ENCODE data around the genes SLC25A45, ZNRD2 and FAM89B.

DNA sequence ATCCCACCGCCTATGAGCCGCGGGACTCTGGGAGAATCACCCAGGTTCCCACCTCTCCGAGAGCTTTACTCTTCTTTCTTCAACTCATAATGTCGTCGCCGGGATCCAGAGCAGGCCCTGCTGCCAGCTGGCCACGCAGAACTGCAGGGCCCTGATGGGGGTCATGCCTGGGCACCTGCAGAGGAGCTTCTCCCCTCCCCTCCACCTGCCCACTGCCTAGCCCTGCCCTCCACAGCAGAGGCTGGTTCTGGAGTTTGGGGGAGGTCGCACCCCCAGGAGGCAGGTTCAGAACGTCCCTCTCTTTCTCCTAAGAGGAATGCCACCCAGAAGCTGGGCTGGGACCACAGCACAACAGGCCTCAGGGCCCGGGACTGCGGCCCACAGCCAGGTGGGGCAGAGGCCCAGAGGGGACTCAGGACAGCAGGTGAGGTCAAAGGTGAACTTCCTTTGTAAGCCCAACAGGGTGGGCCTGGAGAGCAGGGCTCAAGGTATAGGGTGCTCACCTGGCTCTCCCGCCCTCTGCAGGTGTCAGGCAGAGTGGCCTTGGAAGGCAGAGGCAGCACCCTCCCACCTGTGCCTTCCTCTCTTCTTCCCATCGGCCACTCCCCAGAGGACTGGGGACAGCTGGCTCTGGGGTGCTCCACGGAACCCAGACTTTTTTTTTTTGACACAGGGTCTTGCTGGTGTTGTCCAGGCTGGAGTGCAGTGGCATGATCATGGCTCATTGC lies 1.8 kb downstream of the SLC25A45 start:
- PRO-cap, result no peak
- RRBS, result no CpG with 5 or more reads among the region's 15 CpGs

GRCh38 chr11:65382052-65382893 lies at the start of gene SLC25A45:
Gene SLC25A45 (minus strand): TSS chr11:65382646.
- PRO-cap, result bidirectional peak, plus-strand start at chr11:65382583, minus-strand start at chr11:65382283; bidirectional peak, plus-strand start at chr11:65382773, minus-strand start at chr11:65382835
- RRBS, result under 1% methylated on average over 5 of the region's 28 CpGs

GRCh38 chr11:65394479-65394678 lies 7.9 kb downstream of the FRMD8 start:
- PRO-cap, result no peak
- RRBS, result no CpG with 5 or more reads among the region's 4 CpGs

DNA sequence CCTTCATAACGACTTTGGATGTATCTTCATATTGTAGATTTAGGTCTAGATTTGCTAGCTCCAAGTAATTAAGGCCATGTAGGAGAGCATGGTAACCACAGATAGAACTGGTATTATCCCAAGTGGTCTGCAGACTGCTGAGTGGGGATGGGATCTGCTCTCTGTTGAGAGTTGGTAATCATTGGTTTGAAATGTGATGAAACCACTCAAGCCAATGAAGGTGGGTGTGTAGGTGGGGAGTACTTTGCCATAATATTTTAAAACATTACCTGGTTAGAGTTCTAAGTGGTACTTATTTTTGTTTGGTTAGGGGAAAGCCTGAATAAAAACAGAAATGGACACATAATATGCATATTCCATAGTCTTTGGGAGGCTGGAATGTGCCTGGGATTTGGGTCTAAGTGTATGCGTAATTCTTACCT lies 40.1 kb downstream of the FRMD8 start:
- PRO-cap, result no peak
- RRBS, result no CpG with 5 or more reads among the region's 2 CpGs

- PRO-cap, result bidirectional peak, plus-strand start at chr11:65429088, minus-strand start at chr11:65428789; bidirectional peak, plus-strand start at chr11:65429249, minus-strand start at chr11:65429216
- RRBS, result no CpG with 5 or more reads among the region's 8 CpGs
Measured at GRCh38 chr11:65428846-65429510, 42.5 kb downstream of the FRMD8 start.

- PRO-cap, result no peak
- RRBS, result no CpG with 5 or more reads among the region's 5 CpGs
Measured at GRCh38 chr11:65431195-65432041, 45.0 kb downstream of the FRMD8 start.

GRCh38 chr11:65445333-65446194 lies 59.1 kb downstream of the FRMD8 start:
- PRO-cap, result bidirectional peak, plus-strand start at chr11:65445519, minus-strand start at chr11:65445290
- RRBS, result 68% methylated on average over 2 of the region's 21 CpGs

DNA sequence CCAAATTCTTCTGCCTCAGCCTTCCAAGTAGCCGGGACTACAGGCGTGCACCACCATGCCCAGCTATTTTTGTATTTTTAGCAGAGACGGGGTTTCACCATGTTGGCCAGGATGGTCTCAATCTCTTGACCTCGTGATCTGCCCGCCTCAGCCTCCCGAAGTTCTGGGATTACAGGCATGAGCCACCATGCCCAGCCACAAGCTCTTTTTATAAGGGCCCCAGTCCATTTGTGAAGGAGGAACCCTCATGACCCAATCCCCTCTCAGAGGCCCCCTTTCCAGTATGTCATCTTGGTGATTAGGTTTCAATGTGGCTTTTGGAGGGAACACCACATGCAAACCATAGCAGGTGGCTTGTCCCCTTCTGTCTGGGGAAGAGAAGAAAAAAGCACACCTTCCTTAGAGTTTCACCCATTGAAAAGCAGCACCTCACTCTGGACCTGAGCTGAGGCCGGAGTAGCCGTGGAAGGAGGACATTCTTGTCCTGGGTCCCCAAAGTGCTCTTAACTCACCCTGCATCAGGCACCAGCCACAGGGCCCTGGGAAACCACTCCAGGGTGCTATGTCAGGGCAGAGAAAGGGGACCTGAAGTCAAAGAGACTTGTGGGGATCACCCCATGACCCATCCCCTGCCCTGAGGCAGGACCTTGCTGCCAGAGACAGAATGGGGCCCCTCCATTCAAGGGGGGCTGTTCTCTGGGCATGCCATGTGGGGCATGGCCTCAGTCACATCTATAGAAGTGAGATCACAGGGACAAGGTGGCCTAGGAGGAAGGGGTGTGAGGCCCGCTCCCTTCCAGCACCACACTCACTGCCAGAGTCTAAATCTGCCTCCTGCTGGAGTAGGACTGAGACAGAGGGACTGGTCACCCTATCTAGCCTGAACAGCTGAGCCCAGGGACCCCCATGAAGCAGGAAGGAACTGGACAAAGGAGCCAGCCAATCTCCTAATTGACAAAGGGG lies 61.7 kb downstream of the FRMD8 start:
- PRO-cap, result bidirectional peak, plus-strand start at position 597 of the sequence, minus-strand start at position 370 of the sequence; unidirectional peak, plus-strand start at position 734 of the sequence
- RRBS, result no CpG with 5 or more reads among the region's 9 CpGs

DNA sequence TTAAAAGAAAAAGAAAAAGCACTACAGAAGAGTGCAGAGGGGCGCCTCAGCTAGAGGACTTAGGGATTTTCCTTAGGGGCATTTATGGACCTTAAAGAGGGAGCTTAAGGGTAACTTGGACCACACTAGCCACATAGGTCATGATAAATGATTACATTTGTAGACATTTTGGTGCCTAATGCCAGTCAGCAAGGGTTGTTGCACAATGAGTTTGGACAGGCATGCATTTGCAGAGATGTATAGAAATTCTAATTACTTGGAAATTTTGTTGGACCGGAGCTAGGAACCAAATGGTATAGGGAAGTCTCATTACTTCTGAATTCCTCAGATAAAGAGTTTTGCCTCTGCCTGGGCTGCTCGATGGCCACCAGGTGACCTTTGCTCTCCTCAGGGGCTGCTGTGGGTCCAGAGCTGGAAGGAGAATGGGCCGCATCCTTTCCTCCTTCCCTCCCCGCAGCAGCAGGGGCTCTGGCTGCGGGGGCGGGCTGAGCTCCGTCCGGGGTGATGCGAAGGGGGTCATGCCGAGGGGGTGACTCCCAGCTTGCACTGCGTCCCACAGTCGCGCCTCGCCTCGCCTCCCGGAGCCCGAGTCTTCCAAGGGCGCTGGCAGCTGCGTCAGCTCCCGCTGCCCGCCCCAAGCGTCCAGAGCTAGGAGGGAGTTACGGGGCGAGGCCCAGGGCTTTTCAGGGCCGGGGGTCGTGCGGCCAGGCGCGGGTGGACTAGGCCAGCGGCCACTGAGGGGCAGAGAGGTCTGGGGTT lies 46.3 kb upstream of the SCYL1 start:
- PRO-cap, result no peak
- RRBS, result 88% methylated on average over 9 of the region's 31 CpGs

- PRO-cap, result bidirectional peak, plus-strand start at chr11:65487866, minus-strand start at chr11:65487699
- RRBS, result no CpG with 5 or more reads among the region's 2 CpGs
Measured at GRCh38 chr11:65487404-65487773, 37.5 kb upstream of the SCYL1 start.

DNA sequence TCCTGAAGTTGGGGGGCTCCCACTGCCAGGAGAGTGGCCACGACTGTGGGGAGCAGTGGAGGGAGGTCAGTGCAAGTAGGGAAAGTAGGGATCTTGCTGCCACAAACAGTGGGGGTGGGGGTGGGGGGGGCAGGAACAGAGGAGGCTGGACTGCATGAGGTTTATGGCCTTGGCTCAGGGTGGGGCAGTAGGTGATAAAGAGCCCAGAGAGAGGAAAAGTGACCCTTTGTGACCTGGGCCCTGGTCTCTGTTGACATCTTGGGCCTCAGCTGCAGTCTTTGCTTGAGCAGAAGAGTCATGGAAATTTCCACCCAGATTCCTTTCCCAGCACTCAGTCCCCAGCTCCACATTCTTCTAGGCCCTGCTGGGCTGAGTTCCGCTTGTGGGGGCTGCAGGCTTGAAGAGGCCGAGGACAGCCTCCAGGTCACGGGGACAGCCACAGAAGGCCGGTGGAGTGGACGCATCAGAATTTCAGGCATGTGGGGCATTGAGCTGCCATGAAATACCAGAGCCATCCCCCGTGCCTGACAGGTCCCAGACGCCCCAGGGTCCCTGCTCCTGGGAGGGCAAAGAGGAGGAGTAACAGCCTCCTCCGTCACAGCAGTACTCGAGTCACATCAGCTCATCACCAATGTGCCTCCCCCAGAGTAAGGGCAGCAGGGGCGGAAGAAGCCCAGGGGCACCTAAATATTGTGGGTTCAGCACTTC lies 35.7 kb upstream of the SCYL1 start:
- PRO-cap, result no peak
- RRBS, result no CpG with 5 or more reads among the region's 11 CpGs

GRCh38 chr11:65503529-65504105 lies 21.3 kb upstream of the SCYL1 start:
- PRO-cap, result no peak
- RRBS, result no CpG with 5 or more reads among the region's 3 CpGs

DNA sequence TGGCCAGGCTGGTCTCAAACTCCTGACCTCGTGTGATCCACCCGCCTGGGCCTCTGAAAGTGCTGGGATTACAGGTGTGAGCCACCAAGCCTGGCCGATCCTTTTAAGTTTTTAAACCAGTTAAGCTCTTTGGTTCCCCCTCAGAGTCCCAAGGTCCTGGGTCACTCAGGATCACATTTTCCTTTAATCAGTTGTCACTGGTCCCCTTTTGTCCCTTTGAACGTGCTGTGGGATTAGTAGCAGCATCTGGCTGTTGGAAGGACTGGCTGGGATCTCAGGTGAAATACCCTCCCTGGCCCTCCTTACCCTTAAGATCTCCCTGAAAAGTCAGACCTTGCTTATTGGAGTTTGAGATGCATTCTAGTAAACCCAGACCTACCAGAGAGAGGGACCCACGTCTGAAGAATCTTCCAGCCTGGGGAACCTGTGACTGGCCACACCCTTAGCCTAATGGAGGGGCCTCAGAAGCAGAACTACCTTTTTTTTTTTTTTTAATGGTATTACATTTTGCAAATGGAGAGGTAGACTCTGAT lies 17.8 kb upstream of the SCYL1 start:
- PRO-cap, result bidirectional peak, plus-strand start at position 442 of the sequence, minus-strand start at position 400 of the sequence
- RRBS, result no CpG with 5 or more reads among the region's 5 CpGs

DNA sequence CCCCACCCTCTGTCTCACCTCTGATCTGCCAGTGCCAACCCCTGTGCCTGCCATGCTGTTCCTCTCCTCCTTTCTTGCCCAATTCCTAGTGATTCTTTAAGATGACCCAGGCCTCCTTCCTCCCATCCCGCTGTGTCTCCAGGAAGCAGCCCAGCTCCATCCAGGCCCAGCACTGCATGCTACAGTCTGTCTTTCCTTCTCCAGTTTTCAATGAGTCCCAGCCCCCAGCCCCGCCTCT lies 12.3 kb downstream of the LTBP3 start:
- PRO-cap, result no peak
- RRBS, result no CpG with 5 or more reads among the region's 2 CpGs

DNA sequence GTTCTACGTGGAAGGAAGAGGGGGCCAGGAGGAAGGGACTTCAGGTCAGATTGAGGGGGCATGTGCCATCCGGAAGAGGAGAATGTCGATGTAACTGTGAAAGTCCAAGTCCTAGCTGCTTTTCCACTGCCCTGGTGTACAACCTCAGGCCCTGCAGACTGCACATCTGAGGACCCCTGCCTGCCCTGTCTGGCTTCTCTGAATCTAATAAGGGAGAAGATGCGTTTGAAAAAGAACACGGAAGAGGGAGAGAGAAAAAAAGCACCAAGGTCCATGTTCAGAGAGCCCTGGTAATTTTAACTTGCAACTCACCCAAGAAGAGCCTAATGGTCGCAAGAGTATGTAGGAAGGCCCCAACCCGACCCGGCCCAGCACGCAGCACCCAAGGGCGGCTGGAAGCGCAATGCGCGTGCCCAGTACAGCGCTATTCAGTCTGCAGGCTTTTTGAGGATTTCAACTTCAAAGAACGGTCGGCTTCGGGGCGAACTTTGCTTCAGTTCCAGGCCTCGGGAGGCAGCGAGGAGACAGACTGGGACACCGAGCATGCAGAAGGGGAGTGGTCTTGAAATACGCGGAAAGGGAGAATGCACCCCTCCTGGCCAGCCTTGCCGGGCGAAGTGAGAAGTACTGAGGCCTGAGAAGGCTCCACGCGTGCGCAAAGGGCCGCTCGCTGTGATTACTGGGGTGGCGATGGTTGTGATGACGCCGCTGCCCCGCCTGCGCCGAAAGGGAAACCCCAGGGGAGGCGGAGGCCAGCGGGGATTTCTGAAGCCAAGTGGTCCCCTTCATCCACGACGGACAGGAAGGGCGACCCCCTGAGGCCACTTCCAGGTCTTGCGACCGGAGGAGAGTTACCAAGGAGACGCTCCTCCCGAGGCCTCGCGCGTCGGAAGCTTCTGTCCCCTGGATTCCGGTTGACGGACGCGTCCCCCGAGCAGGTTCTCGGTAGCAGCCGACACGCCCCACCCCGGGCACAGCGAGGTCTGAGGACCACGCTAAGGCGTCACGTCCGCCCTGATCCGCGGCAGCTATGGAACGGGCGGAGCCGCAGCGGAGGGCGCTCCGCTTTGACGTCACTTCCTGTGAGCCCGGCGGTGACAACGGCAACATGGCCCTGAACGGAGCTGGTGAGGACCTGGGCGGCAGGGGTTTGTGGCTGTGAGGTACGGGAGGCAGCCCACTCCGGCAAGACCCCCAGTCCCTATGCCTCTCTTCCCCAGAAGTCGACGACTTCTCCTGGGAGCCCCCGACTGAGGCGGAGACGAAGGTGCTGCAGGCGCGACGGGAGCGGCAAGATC lies at the start of gene ZNRD2:
ZNRD2 (plus strand) TSS at position 1,094 of the 1,298 bp plus-strand sequence.
- PRO-cap, result bidirectional peak, plus-strand start at position 728 of the sequence, minus-strand start at position 619 of the sequence; bidirectional peak, plus-strand start at position 1,076 of the sequence, minus-strand start at position 985 of the sequence
- RRBS, result under 1% methylated on average over 22 of the region's 88 CpGs

DNA sequence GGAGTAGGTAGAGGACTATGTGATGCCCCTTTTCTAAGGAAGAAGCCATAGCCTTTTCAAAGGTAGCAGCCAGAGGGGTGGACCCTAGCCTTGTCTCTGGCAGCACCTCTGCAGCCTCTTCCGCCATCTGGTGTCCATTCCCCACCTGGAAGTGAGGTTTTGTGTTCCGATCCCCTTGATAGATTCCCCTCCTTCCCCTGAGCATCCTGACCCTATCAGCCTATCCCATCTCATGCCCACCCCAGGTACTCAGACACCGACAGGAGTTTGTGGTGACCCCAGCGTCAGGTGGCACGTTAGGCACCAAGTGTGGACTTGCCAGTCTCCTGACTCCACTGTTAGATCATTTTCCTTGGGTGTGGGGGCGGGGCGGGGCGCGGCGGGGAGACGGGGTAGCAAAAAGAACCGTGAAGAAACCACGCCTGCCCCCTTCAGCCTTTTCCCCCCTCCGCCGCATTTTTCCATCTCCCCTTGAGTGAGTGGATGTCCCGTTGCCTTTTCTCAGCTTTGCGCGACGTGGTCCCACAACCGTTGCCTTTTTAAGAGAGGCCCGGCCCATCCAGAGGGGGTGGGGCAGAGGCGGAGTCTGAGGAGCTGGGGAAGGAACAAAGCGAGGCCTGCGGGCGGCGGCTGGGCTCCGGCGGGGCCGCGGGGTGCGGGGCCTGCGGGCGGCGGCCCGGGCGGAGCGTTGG lies at the start of gene FAM89B:
FAM89B (plus strand) TSS at position 601 of the 692 bp plus-strand sequence.
- PRO-cap, result bidirectional peak, plus-strand start at position 589 of the sequence, minus-strand start at position 328 of the sequence
- RRBS, result 2% methylated on average over 17 of the region's 37 CpGs

- PRO-cap, result bidirectional peak, plus-strand start at chr11:65616343, minus-strand start at chr11:65616052
- RRBS, result under 1% methylated on average over 22 of the region's 62 CpGs
Measured at GRCh38 chr11:65615905-65617043, 698 bp downstream of the PCNX3 start.

- PRO-cap, result no peak
- RRBS, result 98% methylated on average over 3 of the region's 16 CpGs
Measured at GRCh38 chr11:65621991-65622470, 6.5 kb downstream of the PCNX3 start.

GRCh38 chr11:65641672-65642757 lies 4.1 kb downstream of the SIPA1 start:
- PRO-cap, result no peak
- RRBS, result 95% methylated on average over 15 of the region's 54 CpGs

- PRO-cap, result bidirectional peak, plus-strand start at chr11:65652734, minus-strand start at chr11:65652614
- RRBS, result under 1% methylated on average over 18 of the region's 47 CpGs
Measured at GRCh38 chr11:65652385-65652787, 10.3 kb downstream of the RELA start.